Fallopian tube (tissue), 1 donor: Measurements from ENCODE around the genes DMBX1, ATPAF1 and TEX38.

DNA sequence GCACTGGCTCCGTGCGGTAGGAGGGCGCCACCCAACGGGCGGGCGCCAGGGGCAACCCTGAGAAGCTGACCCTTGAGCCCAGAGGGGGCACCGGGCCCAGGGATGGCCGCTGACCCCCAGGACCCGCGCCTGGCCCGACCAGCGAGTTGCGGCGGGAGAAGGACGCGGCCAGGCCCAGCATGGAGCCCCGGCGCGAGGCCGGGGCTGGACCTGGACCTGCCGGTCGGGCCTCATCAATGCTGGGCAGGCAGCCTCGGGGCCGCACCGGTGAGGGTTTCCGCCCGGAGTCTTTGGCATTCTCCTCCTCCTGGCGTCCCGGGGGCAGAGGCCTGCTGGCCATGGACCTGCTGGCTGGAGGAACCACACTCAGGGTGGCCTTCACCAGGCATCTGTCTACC, 823 bp downstream of the DYNLT4 start:
- PRO-cap, result no peak

DNA sequence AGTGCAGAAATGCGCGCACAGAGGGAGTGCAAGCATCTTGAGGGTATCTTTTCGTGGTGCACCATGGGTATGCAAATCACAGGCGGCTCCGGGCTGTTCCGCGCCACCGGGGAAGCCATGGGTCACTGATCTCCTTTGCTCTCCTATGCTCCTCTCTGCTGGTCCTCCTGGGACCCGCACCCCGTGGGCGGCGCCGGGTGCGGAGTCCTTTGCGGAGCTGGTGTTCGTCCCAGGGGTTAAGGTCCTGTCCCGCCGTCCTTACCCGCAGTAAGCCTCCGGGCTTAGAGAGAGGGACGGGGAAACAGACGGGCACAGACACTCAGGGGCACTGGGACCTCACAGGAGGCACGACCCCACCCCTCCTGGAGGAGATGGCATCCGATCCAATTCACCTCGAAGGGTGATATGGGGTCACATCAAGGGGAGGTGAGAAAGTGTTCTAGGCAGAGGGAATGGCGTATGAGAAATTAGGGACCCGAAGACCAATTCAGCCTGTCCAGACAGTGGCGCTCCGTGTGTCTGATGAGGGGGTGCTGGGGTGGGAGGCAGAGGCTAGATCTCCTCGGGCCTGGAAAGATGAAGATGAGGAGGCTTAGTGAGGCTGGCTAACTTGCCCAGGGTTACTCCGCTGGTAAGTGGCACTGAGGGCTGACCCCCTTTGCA, 11.9 kb downstream of the BTBD19 start:
- PRO-cap, result bidirectional peak, plus-strand start at position 96 of the sequence, minus-strand start outside the sequence

DNA sequence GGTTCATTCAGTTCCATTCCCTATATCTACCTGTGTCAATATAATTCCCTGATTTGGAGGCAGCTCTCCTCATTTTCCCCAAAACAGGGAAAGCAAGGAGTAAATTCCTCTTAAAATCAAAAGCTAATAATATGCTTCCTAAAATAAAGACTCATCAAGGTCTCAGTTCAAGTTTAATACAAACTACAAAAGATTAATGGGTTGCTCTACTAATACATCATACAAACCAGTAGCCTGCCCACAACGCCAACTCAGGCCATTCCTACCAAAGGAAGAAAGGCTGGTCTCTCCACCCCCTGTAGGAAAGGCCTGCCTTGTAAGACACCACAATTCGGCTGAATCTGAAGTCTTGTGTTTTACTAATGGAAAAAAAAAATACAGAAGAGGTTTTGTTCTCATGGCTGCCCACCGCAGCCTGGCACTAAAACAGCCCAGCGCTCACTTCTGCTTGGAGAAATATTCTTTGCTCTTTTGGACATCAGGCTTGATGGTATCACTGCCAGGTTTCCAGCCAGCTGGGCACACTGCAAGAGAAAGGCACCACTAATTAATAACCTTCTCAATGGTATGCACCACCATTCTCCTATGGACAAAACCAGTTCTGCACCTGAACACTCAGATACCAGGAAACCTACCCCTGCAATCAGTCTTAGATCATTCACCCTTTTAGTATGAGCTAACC, 10.7 kb downstream of the PRDX1 start:
- PRO-cap, result no peak

- PRO-cap, result bidirectional peak, plus-strand start at chr1:45584783, minus-strand start at chr1:45584669; bidirectional peak, plus-strand start at chr1:45585041, minus-strand start at chr1:45585040
Observed at GRCh38 chr1:45584222-45585441, 791 bp downstream of the NASP start.

DNA sequence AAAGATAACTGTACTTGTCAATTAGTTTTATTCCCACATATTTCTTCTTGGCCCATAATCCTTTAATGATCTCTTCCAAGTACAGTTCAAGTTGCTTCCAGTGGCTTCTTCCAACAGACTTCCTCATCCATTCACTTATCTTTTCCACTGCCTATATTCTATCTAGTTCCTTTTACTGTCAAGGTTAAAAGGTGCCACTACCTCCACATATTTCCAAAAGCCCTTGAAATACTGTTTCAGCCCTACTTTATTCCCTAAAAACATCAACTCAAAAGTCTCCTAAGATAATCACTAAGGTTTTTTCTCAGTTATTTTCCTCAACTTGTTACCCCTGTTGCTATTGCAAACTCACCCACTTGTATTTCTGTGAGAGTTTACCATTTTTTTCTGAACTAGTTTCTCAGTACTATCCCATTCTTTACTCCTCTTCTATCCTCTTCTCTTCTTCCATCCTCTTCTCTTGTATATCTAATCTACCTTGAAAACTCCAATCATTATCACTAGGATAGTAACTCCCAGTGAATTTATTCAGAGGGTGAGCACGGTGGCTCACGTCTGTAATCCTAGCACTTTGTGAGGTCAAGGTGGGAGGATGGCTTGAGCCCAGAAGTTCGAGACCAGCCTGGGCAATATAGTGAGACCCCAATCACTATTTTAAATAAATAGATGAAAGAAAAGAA, 14.4 kb upstream of the CCDC17 start:
- PRO-cap, result no peak

GRCh38 chr1:45685865-45686415, 393 bp downstream of the GPBP1L1 start:
- PRO-cap, result bidirectional peak, plus-strand start at chr1:45686131, minus-strand start at chr1:45686153

- PRO-cap, result no peak
Observed at GRCh38 chr1:45702042-45702404, 14.0 kb downstream of the TMEM69 start.

DNA sequence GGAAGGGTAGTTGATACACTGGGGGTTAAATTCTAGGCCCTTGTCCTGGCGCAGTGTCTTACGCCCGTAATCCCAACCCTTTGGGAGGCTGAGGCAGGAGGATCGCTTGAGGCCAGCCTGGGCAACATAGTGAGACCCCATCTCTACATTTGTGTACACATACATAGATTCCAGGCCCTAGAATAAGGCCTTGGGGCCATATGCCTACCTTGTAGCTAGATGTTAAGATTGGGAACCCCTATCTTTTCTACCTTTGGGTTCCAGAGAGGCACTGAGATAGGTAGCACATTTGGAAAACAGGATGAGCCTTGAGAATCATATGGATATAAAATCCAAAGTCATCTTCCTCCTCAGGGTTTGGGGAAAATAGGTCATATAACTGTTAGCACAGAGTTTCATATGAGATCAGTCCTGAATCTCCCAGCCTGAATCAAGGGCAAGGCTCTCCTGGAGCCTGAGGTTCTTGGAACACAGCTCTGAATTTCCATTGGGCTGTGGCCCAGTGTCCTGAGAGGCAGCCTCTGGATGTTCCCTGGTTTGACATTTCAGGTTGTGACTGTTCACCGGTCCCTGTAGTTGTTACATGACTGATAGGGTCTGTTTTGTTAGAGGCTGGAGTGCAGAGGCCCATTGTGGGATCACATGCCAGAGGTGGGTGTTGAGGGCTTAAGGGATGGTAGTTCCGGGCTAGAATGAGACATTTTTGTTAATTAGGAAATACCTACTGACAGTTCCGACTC, 104.4 kb downstream of the PIK3R3 start:
- PRO-cap, result no peak

GRCh38 chr1:46132015-46132317, 463 bp downstream of the PIK3R3 start:
- PRO-cap, result bidirectional peak, plus-strand start at chr1:46132191, minus-strand start at chr1:46132147

DNA sequence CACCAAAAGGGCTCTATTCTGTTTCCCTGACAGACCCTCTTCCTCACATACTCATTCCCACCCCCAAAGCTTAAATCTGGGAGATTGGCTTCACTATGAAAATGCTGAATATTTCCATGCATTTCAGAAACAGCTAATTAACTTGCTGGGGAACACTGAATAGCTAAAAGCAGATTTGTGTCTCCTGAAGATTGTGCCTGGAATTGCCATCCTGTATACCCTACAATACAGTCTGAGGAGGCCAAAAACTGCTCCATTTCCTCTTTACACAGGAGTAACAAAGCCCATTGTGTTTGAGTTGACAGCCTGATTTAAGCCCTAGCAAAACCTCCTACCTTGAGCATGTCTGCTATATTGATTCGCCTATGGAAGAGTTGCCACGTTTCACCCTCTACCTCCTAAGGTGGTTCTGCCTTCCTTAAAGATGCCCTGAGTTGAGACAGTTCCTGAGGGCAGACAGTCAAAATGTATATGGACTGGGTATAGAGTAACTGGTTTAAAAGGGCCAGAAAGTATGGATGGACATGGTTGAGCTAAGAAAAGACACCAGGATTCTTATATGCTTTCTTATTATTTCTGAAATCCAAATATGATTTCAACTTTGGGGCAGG, 1.6 kb upstream of the PIK3R3 start:
- PRO-cap, result bidirectional peak, plus-strand start at position 352 of the sequence, minus-strand start at position 227 of the sequence

- PRO-cap, result no peak
Observed at GRCh38 chr1:46187278-46188004, 10.8 kb downstream of the POMGNT1 start.

DNA sequence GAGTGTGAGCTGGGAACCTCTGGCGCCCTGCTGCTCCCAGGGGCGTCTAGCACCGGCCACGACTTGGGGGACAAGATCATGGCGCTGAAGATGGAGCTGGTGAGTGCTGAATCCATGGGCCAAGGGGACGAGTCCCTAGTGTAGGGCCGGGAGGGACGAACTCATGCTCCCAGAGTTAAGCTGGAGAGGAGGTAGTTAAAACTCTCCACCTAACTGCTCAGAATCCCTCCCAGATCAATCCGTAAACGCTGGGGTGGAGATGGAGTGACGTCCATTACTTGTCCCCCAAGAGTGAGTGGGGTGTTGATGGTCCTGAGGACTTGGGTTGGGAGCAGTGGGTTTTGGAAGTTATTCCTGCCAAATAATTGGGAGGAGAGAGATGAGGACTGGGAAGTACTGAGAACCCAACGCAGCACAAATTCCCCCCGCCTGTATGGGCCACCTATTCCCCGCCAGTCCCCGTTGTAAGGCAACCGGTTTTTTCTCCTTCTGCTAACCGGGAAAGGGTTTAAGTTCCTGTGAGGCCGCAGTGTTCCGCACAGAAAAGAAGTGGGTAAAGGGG, 473 bp downstream of the LURAP1 start:
- PRO-cap, result no peak

DNA sequence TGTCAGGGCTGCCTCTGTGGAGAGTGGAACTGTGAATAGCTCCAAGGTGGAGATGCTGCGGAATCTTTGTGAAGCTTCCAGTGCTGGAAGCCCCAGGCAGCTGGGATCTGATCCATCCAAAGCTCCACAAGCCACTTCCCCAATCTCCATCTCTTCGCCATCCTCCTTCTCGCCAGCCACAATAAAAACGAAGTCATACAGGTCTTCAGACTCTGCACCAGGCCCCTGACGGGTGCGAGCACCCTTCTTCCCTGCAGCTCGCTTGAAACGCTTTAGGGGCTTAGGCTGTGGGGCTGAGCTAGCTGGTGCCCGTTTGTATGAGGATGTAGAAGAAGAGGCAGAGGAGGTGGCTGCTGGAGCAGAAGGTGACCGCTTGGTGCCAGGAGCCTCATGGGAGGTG, 18.0 kb downstream of the LRRC41 start:
- PRO-cap, result no peak

- PRO-cap, result bidirectional peak, plus-strand start at chr1:46303691, minus-strand start at chr1:46303277
Observed at GRCh38 chr1:46302687-46303449, 548 bp downstream of the LRRC41 start.

GRCh38 chr1:46489442-46490140, at the start of gene DMBX1:
DMBX1 (plus strand) TSS chr1:46489836.
- PRO-cap, result no peak

DNA sequence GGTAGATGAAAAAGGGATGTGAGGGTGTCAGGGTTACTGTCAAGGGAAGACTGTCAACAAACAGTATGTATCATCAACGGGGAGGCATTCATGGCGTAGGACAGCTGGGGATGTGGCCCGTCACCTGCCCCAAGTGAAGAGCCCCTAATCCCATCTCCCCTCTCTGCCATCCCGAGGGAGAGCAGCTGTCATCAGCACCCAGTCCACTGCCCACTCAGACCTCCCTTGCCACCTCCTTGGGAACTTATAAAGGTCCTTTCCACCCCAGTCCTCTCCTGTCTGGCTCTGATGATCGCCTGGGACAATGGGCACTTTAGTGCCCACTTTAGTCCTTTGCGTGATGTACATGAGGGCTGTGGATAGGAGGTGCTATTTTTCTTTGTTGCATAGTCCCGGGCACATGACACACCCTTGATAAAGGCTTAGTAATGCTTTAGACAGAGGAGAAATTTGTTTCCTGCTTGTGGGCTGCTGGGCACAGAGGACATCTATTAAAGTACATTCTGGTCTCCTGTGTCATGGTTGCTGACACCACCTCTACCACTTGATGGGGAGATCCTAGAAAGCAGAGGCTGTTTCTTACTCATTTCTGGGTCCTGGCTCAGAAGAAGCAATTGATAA, 5.3 kb upstream of the KNCN start:
- PRO-cap, result no peak

- PRO-cap, result unidirectional peak, plus-strand start at chr1:46668077; bidirectional peak, plus-strand start at chr1:46668650, minus-strand start at chr1:46668340
Observed at GRCh38 chr1:46667723-46668848, at the start of gene ATPAF1. ATPAF1 (minus strand) TSS chr1:46668364.

DNA sequence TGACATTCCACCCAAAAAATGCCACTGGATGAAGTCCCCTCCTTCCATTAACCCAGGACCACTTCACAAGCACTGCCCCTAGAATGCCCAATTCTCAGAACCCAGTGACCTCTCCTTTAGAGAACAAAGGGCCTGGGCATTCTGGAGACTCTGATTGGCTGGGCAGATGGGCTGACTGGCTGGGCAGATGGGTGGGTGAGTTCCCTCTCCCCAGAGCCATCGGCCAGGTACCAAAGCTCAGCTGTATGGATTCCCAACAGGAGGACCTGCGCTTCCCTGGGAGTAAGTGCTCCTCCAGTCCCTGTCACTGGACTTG, at the start of gene TEX38:
Gene TEX38 (plus strand): TSS at position 165 of the 316 bp plus-strand sequence.
- PRO-cap, result no peak

- PRO-cap, result no peak
Observed at GRCh38 chr1:46672006-46672317, 308 bp downstream of the TEX38 start.

DNA sequence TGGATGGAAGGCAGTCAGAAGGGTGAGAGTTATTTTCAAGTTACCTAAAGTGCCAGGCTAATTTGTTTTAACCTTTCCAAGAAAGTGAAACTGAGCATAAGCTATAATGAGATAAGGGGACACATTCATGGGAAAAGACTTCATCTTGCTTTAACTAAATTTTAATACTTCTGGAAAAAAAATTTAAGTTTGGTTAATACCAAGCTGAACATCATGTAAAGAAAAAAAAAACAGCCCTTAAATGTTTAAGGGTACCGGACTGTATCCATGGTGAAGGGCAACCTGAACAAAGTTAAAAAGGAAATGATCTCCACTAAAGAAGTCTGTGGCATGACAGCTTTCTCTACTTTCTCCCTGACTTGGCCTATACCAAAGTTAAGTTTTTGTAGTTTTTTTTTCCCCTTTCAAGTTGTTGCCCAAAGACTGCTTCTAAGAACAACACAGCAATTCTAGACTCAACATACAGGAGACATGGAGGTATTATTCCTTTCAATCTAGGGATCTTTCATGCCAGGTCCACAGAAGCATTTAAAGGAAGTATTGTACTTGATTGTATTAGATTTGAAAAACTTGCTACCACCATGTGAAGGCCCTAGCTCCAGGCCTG, 5.1 kb downstream of the TEX38 start:
- PRO-cap, result no peak